ENCODE measurements around a stretch of chr12.

DNA sequence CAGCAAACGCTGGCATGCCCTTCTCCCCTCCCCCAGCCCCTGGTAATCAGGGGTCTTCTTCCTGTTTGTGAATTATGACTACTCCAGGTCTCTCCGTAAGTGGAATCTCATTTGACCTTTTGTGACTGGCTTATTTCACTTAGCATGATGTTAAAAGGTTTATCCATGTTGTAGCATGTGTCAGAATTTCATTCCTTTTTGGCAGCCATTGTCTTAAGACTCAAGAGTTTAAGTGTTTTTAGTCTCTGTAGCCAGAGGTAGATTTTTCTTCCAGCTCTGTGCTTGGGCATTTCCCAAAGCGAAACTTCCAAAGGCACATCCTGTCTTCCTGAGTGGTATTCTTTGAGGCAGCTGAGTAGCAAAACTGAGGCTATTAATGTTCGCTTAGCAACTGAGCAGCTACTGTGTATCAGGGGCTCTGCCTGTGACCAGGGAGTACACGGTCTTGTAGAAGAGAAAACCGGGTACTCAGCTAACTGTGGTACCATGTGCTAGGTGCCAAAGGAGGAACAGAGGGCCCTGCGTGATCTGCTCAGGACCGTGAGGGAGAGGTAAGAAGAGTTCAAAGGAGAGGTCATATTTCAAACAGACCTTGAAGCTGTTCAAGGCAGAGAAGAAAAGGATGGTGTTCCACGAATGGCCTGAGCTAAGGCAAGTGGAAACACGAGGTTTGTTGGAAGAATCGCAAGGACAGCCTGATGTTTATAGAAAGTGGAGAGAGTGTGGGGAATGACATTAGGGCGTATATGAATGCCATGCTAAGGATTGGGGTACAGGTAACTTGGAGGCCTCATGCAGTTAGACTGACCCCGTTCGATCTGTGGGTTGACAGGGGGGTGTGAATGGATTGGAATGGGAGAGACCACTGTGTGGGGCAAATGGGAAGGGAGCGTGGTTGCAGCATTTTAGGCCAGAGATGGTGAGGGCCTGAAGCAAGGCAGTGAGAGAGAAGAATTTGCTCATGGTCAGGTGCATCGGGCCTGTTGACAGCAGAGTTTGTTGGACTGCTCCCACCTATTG, 52.1 kb downstream of the ETV6 start:
- PRO-cap, 2 experiments: no peak in any of the 2 experiments

GRCh38 chr12:11705003-11705513, 55.6 kb downstream of the ETV6 start:
- PRO-cap, 2 experiments: no peak in any of the 2 experiments

GRCh38 chr12:11706493-11707693, 57.4 kb downstream of the ETV6 start:
- PRO-cap, 2 experiments: no peak in any of the 2 experiments

DNA sequence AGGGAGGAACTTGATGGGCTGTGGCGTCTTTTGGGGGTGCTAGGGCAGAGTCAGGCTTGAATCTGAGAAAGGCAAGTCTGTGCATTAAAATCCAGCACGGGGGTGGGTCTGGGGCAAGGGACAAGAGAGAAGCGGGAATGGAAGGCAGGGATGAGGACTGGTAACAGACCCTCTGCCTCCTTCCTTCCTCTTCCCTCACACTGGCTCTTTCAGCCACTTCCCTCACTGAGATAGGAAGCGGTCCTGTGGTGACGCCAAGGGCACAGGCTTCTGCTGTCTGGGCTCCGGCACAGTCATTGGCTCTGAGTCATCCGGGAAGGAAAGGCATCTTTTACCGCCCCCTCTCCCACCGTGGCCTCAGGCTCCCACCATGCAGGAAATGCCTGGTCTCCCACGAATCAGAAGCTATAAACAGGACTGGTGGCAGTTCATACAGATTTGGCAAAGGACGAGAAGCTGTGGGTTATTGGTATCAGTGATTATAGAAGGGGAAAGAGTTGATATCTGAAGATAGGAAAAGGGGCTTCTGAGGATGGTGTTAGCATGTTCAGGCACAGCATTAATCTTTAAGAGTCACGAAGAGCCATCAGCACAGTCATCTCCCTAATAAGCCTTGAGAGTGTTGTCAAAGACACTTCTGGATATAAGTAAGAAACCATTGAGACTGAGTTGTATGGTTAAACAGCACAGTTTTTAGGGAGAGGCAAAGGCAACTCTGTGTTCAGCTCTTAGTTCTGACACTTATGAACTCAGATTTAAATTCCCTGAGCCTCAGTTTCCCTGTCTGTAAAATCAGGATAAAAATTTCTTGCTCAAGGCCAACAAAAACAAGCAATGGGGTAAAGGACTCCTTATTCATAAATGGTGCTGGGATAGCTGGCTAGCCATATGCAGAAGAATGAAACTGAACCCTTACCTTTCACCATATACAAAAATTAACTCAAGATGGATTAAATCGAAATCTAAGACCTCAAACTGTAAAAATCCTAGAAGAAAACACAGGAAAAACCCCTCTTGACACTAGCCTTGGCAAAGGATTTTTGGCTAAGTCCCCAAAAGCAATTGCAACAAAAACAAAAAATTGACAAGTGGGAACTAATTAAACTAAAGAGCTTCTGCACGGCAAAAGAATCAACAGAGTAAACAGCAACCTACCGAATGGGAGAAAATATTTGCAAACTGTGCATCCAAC, 70.6 kb downstream of the ETV6 start:
- PRO-cap, 2 experiments: peak in 1 of 2 experiments; most common plus-strand start position 296 of the sequence (in 1); most common minus-strand start position 202 of the sequence (in 1)

DNA sequence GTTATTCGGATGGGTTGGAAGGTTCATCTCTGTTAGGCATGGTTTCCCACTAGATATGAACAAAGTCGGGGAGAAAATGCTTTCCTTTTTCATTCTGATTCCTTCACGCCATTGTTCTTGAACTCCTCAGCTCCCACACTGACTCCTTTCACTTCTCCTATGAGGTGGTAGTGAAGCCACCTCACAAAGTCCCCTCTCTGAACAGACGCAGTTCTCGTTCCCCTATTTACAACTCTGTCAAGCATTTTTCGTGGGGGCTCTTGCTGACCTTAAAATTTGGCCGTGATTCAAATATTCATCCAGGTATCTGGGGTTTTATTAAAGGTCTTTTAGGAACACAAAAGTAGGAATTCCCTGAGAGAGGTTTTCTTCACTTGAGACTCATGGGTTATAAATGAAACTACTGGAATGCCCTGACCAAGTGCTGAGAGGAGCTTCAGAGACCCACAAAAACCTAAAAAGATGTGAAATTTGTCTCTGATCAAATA, 113.6 kb downstream of the ETV6 start:
- PRO-cap, 2 experiments: no peak in any of the 2 experiments

DNA sequence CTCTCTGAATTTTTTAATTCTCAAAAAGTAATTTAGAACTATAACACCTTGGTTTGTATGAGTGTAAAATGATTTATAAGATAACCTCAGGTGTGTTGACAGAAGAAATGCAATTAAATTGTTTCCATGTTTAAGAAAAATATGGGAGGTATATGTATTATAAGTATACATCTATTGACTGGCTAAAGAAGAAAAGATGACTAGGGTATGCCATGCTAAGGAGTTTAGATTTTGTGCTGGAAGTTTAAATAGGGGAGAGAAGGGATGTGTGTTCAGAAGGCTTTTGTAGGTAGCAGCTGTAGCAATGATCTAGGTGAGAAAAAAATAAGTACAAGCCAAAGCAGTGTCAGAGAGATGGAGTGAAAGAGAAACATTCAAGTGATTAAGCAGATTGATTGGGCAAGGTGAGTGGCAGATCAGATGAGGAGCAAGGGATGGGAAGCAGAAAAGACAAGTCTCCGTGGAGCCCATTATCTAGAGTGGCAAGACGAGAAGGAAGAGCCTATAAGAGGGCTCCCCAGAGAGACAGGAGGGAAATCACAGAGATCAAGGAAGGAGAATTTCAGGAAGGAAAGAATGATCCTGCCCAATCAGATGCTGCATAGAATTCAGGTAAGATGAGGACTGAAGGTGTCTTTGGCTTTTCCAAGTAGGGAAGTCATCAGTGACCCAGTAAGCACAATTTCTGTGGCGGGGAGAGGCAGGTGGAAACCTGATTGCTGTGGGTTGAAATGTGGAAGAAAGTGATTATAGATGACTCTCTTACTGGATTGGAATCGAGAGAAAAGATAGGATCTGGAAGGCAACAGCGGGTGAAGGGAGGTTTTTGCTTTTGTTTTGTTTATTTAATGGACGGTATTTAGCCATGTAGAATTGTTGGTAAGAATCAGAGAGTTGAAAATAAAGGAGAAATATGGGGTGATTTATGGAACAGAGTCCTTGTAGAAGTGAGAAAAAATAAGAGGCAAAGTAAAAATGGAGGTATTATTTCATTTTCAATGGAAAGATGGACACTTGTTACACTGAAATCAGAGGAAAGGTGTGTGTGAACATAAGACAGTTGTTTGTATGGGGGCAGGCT, 133.6 kb downstream of the ETV6 start:
- PRO-cap, 2 experiments: no peak in any of the 2 experiments

DNA sequence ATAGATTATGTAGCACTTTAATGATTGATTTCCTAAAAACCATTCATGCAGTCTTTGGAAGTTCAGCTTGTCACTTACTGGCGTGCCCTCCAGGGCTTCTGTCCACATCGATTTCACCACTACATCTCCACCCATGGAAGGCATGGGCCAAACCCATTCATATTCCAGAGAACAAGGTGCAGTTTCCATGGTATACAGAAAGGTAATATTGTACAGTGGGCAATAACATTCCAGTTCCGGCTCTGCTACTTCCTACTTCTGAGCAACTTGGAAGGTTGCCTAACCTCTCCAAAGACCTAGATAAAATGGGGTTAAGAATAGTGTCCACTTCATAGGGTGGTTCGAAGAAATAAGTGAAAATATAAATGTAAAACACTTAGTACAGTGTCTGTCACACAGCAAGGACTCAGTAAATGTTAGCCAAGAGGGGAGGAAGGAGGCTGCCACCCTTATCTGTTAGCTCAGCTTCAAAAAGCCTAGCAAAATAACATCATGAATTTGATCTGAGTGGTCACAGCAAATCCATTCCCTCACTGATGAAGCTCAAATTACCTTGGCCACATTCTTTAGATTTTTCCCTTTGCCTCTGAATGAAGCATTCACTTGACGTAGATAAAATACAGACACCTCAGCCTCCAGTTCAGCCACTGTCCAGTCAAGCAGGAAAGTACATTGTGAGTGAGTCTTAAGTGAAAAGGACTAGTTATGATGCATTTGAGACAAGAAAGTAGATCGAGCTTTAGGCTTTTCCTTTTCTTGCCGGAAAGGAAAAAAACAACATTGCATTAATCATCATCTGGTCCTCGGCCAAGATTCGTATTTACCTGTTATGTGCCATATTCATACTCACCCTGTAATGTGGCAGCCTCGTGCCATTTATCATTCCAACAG, 146.3 kb downstream of the ETV6 start:
- PRO-cap, 2 experiments: no peak in any of the 2 experiments

DNA sequence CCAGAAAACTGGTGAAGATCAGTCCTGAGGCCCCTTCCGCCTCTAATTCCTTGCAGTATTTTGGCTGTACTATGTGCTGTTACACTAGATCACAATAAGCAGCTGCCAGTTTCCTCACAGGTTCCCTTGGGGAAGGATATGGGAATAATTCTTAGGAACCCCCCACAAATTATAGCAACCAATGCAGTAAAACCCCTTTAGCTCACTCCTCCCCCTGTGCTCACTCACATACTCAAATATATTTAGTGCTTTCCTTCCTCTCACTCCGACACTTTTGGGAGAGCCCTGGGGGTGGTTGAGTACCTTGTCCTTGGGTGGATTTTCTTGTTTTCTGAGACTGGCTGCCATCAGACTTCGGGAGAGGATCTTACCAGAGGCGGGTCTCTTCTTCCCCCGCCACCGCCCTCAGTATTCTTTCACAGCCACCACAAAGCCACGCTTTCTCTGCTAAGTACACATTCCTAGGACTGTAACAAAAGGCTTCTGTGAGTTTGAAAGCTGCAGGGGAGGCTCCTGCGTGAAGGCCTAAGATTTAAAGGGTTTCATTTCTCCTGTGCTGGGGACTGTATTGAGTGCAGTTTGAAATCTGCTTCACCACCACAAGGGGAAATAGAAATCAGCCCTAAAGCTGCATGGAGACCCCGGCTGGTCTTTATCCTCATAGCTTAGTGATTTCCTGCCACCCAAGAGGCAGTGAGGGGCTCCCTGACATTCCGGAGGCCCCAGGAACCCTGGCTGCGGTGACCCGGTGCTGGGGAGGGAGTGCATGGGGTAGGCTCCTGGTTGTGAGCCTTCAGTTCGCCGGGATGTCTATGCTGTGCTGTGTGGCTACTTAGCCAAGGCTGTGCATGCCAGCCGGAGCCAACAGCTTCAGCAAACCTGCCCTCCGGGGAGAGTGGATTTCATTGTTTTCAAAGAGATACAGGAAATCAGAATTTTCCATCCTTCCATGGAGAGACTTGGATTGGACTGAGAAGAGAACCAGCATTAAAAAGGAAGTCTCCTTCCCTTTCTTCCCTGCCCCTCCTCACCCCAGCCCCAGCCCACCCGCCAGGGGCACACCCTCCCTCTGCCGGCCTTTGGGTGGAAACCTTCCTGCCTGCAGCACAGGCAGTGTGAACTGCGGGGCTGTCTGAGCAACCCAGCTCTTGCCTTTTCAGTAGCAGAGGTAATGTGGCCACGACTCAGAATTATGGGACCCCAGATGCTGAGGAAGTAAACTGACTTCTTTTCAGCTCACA, 163.2 kb downstream of the ETV6 start:
- PRO-cap, 2 experiments: peak in 1 of 2 experiments; most common plus-strand start position 1,107 of the sequence (in 1); most common minus-strand start position 808 of the sequence (in 1)

GRCh38 chr12:11855654-11855950, 206.1 kb downstream of the ETV6 start:
- PRO-cap, 2 experiments: no peak in any of the 2 experiments

DNA sequence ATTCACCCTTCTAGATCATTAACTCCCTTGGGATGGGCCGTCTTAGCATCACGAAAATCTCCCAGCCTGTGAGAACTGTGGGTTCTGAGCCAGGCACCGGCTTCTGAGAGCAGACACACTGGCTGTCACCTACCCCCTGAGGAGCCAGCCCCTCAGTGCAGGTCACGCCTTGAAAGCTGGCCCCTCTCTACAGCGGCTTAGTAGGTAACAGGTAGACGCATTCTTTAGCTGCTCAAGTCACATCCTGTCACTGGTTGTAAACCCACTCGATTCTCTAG, 210.4 kb downstream of the ETV6 start:
- PRO-cap, 2 experiments: no peak in any of the 2 experiments

DNA sequence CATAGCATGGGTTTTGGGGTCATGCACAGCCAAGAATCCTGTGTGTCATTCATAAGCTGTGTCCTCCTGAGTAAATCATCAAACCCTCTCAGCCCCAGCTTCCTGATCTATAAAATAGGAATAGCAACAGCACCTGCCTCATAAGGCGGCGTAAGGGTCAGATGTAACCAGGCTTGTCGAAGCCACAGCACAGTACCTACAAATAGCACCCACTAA, 188.4 kb upstream of the BCL2L14 start:
- PRO-cap, 2 experiments: no peak in any of the 2 experiments

- PRO-cap, 2 experiments: no peak in any of the 2 experiments
Measured at GRCh38 chr12:11944009-11944255, 126.8 kb upstream of the BCL2L14 start.

DNA sequence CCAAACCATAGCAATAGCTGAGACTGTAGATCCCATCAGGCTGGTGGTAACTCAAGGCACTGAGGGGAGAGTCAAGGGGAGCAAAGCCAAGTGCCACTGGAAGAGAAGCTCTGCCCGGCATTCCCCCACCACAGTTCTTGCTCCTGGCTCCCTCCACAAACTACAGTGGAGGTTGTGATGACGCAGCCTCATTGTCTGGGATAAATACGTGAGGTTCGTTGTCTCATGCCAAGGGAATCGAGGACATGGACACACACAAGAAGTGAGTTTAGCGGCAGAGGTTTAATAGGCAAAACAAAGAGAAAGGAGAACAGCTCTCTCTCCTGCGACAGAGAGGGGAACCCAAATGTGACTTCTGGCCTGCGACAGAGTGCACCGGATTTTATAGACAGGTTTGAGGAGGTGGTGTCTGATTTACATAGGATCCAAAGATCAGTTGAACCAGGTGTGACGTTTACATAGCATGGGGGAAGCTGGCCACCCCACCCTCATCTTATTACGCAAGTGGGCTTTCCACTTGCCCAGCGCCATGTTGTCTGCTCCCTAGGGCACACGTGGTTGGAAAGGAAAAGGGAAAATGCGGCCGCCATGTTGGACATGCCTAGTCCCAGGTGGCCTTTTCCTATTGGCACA, 17.3 kb downstream of the BCL2L14 start:
- PRO-cap, 2 experiments: no peak in any of the 2 experiments

DNA sequence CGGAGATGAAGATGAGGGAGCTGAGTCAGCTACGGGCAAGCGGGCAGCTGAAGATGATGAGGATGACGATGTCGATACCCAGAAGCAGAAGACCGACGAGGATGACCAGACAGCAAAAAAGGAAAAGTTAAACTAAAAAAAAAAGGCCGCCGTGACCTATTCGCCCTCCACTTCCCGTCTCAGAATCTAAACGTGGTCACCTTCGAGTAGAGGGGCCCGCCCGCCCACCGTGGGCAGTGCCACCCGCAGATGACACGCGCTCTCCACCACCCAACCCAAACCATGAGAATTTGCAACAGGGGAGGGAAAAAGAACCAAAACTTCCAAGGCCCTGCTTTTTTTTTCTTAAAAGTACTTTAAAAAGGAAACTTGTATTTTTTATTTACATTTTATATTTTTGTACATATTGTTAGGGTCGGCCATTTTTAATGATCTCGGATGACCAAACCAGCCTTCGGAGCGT, 40.7 kb downstream of the BCL2L14 start:
- PRO-cap, 2 experiments: no peak in any of the 2 experiments

DNA sequence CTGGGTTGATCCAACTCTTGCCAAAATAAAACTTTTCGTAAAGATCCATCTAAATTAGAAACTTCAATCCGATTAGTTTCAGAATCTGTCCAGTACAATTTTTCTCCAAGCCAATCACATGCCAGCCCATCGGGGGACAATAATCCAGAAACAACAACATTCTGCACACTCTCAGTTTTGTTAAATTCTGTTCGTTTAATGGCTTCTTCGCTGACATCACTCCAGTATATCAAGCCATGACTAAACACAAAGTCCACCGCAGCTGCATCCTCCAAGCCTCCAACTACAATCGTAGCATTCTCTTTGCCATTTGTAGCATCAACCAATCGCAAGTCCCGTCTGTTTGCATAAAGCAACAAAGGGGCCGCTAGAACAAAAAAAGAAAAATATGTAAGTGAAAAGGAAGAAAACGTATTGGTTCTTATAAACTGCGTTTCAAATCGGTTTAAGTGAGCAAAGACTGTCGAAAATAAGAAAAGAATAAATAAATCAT, 22.5 kb downstream of the LRP6 start:
- PRO-cap, 2 experiments: peak in 1 of 2 experiments; most common minus-strand start position 285 of the sequence (in 1)

GRCh38 chr12:12399816-12400193, 42.9 kb downstream of the BORCS5 start:
- PRO-cap, 2 experiments: no peak in any of the 2 experiments

DNA sequence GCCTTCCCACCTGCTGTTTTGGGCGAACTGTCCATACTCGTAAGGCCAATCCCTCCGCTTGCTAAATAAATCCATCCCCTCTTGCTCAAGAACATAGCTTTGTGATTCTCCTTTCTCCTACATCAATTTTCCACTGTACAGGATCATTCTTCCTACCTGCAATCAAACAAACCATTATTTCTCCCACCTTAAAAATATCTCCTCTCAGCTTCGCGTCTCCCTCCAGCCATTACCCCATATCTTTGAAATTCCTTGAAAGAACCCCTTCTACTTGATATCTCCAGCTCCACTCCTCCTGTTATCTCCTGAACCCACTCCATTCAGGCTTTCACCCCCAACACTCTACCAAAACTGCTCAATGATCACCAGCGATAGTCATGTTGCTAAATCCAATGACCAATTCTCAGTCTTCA, 70.3 kb downstream of the DUSP16 start:
- PRO-cap, 2 experiments: no peak in any of the 2 experiments

DNA sequence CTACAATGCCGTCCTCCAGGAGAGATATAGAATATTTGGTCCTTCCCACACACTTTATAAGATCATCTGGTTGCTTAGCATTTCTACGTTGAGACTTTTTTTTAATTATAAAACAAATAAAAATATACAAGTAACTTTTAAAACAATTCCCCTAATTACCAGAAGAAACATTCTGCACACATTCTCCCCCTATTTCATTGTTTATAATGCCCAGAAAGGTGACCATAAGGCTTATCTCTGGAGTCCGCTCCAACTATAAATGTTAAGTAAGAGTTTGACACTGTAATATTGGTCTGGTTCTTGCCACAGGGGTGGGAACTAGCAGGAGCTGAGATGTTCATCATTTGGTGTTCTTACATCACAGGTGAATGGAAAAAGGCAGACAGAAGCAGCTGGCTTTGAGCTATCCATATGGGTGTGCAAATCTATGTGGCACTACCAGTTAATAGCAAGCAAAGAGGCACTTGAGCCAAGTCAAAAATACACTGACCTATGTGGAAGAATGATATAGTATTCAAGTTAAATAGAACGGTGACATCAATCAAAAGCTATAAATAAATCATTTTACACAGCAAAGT, 43.4 kb downstream of the DUSP16 start:
- PRO-cap, 2 experiments: no peak in any of the 2 experiments

DNA sequence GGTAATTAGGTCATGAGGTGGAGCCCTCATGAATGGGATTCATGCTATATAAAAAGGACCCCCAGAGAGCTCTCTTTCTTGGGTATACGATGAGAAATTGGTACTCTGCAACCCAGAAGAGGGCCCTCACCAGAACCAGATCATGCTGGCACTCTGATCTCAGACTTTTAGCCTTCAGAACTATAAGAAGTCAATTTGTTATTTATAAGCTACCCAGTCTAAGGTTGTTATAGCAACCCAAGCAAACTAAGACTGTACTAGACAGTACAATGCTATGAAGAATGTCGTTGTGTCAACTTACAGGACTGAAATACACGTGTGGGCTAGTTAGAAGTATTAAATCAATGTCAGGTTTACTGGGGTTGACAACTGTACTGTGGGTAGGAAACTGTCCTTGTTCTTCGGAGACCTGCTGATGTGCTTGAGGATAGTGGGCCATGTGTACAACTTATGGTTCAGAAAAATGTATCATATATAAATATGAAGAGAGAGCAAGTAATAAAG, 19.7 kb downstream of the DUSP16 start:
- PRO-cap, 2 experiments: no peak in any of the 2 experiments

GRCh38 chr12:12557681-12558315, 4.9 kb downstream of the DUSP16 start:
- PRO-cap, 2 experiments: no peak in any of the 2 experiments

All from cerebral cortex (tissue), 2 donors.